AG09309 (cell line): ENCODE data around the gene THPO.

GRCh38 chr3:181694784-181695868 is 16.6 kb upstream of the SOX2 start:
- RRBS, result 4% methylated on average over 21 of the region's 72 CpGs

DNA sequence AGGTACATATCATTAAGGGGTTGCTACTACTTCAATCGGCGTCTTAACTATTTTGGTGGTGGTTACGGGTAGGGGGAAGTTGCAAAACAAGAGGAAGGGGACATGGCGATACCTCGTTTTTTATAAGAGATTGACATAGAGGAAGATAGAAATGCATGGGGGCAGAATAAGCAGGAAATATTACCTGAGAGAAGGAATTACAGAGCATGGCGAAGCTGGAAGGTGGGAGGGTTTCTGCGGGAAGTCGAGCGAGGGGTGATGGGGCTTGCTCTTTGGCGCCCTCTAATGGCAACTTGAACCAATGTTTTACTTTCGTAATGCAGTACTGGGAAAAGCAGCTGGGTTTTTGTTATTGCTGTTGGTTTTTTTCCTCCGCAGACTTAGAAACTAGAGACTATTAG is 11.4 kb upstream of the SOX2 start:
- RRBS, result no CpG with 5 or more reads among the region's 12 CpGs

GRCh38 chr3:181711299-181711614 is 468 bp upstream of the SOX2 start:
- RRBS, result no CpG with 5 or more reads among the region's 12 CpGs

- RRBS, result no CpG with 5 or more reads among the region's 34 CpGs
Observed at GRCh38 chr3:181719974-181720930, 8.5 kb downstream of the SOX2 start.

GRCh38 chr3:182925393-182926058 is 54.8 kb downstream of the DCUN1D1 start:
- RRBS, result no CpG with 5 or more reads among the region's 5 CpGs

DNA sequence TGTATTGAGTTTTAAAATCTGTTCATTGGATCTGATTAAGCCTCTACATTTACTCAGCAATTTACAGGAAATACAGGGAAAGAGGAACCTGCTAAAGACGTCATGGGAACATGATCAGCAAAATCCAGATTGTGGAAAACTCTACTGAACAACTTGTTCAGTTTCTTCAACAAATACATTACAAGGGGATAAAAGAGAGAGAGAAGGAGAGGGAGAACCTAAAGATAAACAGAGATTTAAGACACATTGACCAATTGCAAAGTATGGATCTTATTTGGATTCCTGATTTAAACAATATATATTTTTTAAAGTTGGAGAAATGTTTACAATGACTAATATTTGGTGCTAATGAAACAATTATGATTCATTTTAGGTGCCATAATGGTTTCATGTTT is 46.6 kb downstream of the KLHL6 start:
- RRBS, result no CpG with 5 or more reads among the region's 1 CpG

GRCh38 chr3:183511718-183512209 is 43.7 kb downstream of the KLHL6 start:
- RRBS, result no CpG with 5 or more reads among the region's 4 CpGs

GRCh38 chr3:183518334-183519635 is 36.7 kb downstream of the KLHL6 start:
- RRBS, result no CpG with 5 or more reads among the region's 13 CpGs

GRCh38 chr3:183541117-183541503 is 14.4 kb downstream of the KLHL6 start:
- RRBS, result no CpG with 5 or more reads among the region's 6 CpGs

- RRBS, result no CpG with 5 or more reads among the region's 3 CpGs
Observed at GRCh38 chr3:183627105-183627582, 8.3 kb upstream of the KLHL24 start.

- RRBS, result no CpG with 5 or more reads among the region's 8 CpGs
Observed at GRCh38 chr3:183637245-183637629, 1.8 kb downstream of the KLHL24 start.

GRCh38 chr3:183920498-183920841 is 35.8 kb upstream of the PARL start:
- RRBS, result no CpG with 5 or more reads among the region's 14 CpGs

DNA sequence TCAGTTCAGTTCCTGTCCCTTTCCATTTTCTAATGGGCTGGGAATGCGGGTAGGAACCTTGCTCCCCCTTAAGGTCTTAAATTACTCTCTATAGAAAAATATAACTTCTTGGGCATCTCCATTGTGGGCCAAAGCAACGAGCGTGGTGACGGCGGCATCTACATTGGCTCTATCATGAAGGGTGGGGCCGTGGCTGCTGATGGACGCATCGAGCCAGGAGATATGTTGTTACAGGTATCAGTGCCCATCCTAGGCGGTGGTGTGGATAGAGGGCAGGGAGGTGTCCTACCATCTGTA is 8.7 kb upstream of the AP2M1 start:
- RRBS, result no CpG with 5 or more reads among the region's 9 CpGs

GRCh38 chr3:184249861-184250711 is 614 bp downstream of the EEF1AKMT4 start:
- RRBS, result 3% methylated on average over 14 of the region's 38 CpGs

DNA sequence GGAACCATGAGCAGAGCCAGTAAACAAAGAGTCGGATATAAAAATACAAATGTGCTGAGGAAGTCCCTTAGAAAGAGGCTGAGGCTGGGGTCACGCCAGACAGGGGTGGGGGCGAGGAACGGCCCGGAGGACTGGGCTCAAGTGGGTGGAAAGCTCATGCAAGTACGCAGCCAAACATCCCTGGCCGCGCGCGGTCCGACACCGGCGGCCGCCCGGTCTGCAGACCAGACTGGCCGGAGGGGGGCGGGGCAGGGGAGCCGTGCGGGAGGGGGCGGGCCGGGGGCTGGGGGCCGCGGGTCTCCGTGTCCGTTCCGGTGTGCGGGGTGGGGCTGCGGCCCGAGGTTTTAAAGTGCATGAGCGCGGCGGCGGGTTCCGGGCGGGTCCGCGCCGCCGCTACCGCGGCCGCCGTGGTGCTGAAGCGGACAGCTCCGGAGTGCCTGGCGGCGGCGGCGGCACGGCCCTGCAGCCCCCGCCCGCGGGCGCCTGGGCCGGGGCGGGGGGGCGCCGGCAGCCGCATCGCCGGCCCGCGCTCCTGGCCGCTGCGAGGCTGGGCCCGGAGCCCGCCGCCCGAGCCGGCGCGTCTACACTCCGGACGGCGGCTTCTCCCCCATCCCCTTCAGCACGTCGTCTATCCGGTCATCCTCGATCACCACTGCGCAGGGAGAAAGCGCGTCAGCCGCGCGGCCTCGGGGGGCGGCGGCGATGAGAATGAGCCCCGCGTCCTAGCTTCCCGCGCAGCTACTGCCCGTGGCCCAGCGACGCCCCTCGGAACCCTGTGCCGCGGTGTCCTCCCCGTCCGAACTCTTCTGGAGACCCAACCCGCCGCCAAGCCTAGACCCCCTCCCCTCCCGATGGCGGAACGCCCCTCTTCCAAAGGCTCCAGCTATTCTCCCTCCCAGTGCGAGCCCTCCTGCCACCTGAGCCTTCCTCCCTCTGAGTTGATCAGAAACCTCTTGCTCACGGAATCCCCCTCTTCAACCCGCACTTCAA is 1.5 kb downstream of the CAMK2N2 start:
- RRBS, result 4% methylated on average over 50 of the region's 109 CpGs

GRCh38 chr3:184315891-184316240 is 1.5 kb downstream of the EIF4G1 start:
- RRBS, result no CpG with 5 or more reads among the region's 12 CpGs

DNA sequence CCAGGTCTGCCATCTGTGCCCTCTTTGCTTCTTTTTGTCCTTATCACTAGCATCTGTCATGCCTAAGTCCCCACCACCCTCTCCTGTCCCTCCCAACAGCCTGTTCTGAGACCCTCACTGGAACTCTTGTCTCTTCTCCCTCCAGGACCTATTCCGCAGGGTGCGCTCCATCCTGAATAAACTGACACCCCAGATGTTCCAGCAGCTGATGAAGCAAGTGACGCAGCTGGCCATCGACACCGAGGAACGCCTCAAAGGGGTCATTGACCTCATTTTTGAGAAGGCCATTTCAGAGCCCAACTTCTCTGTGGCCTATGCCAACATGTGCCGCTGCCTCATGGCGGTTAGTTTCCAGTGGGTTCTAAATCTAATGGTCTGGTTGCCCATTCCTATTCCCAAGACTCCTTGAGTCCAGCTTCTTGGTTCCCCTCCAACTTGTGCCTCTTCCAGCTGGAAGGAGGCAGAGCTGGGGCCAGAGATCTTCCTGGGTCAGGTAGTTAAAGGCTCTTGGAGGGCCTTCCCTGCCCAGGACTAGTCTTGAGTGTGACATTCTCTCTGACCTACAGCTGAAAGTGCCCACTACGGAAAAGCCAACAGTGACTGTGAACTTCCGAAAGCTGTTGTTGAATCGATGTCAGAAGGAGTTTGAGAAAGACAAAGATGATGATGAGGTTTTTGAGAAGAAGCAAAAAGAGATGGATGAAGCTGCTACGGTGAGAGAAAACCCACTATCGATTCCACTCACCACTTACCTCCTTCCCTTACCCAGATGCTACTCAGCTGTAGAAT is 9.4 kb downstream of the EIF4G1 start:
- RRBS, result no CpG with 5 or more reads among the region's 13 CpGs

- RRBS, result no CpG with 5 or more reads among the region's 17 CpGs
Observed at GRCh38 chr3:184345211-184346333, 8.2 kb downstream of the FAM131A start.

DNA sequence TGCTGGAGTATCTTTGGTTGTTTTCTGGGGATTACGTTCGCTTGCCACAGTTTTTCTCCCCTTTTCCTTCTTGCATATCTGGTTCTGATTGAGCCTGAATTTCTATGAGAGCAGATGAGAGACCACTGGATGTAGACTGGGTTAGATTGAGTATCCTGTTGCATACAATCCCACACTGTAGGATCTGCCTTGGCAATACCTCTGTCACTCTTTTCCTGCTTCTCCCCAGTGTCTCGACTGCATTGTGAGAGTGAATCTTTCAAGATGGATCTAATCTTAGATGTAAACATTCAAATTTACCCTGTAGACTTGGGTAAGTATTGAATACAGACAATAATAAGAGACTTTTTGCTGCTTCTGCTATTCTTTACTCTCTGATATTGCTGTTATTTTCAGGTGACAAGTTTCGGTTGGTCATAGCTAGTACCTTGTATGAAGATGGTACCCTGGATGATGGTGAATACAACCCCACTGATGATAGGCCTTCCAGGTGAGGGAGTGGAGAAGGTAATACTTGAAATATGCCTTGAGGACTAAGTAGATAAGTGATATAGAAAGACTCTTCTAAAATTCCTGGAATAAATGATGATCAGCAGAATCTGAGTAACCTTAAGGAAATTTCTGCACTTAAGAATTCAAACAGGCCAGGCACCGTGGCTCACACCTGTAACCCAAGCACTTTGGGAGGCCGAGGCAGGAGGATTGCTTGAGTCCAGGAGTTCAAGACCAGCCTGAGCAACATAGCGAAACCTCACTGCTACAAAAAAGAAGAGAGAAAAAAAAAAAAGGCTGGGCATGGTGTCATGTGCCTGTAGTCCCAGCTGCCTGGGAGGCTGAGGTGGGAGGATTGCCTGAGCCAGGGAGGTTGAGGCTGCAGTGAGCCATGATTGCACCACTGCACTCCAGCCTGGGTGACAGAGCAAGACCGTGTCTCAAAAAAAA is 3.5 kb downstream of the POLR2H start:
- RRBS, result no CpG with 5 or more reads among the region's 8 CpGs

- RRBS, result no CpG with 5 or more reads among the region's 9 CpGs
Observed at GRCh38 chr3:184377581-184378548, at the start of gene THPO. THPO (minus strand) TSS chr3:184378207.